Thoracic aorta (tissue), 1 donor: Measurements from ENCODE around the genes ICE1 and ADCY2.

- RAMPAGE, long total RNA = no peak
These were observed 70.6 kb upstream of the LPCAT1 start for GRCh38 chr5:1594121-1595089.

DNA sequence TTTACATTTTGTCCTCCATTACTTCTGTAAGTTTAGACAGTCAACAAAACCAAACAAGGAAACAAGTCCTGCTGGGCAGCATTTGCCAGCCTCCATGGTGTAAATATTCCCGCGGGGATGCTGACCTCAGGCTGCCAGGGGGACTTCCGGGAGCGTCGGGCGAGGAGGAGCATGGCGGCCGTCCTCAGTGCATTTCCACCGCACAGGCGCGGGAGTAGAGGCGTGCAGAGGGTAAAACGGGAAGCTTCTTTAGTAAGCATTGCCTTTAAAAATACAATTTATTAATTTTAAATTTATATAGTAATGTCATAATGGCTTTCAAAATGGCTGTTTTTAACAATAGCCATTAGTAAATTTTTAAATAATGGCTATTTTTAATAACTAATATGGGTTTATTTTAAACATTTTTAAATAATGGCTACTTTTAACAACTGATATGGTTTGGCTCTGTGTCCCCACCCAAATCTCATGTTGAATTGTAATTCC, 385.3 kb upstream of the IRX4 start:
- RAMPAGE, long total RNA = no peak

GRCh38 chr5:3535711-3536424, 59.8 kb upstream of the IRX1 start:
- RAMPAGE, long total RNA = no peak

- RAMPAGE, long total RNA = no peak
These were observed 374.4 kb upstream of the ADAMTS16 start for GRCh38 chr5:4765759-4766122.

DNA sequence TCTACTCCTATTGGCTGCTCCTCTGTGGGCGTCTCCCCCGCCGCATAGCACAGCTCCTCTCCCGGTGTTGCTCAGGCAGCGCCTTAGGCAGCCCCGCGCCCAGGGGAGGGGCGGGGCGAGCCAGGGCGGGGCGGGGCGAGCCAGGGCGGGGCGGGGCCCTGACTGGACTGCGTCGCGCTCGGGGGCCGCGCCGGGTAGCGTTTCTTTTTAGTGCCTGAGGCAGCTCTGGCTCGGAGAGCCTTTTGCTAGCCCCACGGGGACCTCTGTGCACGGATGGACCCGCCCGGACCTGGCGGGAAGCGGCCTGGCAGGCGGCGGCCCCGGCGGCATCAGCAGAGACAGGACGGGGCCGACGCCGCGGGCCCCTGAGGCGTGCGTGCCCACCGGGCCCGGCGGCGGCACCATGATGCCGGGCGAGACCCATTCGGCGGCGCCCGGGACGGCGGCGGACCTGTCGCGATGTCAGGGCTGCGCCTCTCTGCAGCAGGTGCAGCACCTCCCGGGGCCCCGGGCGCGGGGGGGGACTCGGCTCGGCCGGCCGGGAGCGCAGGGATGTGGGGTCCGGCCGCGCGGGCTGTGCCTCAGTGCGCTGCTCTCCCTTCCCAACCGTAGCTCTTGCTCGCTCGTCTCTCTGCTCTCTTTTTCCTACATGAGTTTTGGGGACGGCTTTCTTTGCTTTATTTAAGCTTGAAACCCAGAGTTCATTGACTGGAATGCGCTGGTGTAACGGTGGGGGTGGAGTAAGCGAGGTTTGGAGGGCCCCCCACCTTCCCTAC, at the start of gene ICE1:
Gene ICE1 (plus strand): TSS at position 165 of the 776 bp plus-strand sequence.
- RAMPAGE, long total RNA = no peak

DNA sequence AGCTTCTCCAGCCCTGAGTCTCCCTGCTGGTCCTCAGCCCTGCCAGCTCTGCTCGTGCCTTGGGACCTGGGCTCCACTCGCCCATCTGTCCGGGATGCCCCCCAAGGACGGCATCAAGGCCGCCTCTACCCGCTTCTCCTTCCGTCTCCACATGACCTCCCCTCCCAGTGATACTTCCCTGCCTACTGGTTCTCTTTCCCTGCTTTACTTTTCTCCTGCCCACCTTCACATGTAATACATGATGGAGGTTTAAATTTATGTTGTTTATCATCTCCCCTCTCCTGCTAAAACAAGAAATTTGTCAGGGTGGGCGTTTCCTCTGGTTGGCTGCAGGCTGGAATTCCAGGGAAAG, 110.3 kb downstream of the ICE1 start:
- RAMPAGE, long total RNA = no peak

GRCh38 chr5:5658220-5658598, 235.7 kb downstream of the ICE1 start:
- RAMPAGE, long total RNA = no peak

- RAMPAGE, long total RNA = no peak
These were observed 45.6 kb downstream of the MED10 start for GRCh38 chr5:6332738-6333165.

DNA sequence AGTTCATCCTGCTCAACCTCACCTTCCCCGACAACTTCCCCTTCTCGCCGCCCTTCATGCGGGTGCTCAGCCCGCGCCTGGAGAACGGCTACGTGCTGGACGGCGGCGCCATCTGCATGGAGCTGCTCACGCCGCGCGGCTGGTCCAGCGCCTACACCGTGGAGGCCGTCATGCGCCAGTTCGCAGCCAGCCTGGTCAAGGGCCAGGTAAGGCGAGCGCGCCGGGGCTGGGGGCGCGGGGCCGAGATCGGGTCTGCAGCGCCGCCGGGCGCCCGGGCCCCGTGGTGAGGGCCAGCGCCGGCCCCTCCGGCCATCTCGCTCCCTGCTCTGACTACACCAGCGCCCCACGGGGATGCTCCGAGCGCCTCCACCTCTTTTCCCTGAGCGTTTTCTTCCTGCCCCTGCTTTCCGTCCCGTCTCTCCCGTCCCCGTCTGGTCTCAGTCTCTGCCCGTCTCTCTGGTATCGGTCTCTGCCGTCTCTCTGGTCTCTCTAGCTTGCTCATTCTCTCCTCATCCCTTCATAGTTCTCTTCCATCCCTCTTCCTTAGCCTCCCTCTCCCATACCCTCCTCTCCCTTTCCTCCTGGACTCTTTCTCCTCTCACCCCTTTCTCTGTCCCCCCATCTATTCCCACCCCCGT, 502 bp downstream of the UBE2QL1 start:
- RAMPAGE, long total RNA = no peak

GRCh38 chr5:6491454-6491943, 42.8 kb downstream of the UBE2QL1 start:
- RAMPAGE, long total RNA = no peak

DNA sequence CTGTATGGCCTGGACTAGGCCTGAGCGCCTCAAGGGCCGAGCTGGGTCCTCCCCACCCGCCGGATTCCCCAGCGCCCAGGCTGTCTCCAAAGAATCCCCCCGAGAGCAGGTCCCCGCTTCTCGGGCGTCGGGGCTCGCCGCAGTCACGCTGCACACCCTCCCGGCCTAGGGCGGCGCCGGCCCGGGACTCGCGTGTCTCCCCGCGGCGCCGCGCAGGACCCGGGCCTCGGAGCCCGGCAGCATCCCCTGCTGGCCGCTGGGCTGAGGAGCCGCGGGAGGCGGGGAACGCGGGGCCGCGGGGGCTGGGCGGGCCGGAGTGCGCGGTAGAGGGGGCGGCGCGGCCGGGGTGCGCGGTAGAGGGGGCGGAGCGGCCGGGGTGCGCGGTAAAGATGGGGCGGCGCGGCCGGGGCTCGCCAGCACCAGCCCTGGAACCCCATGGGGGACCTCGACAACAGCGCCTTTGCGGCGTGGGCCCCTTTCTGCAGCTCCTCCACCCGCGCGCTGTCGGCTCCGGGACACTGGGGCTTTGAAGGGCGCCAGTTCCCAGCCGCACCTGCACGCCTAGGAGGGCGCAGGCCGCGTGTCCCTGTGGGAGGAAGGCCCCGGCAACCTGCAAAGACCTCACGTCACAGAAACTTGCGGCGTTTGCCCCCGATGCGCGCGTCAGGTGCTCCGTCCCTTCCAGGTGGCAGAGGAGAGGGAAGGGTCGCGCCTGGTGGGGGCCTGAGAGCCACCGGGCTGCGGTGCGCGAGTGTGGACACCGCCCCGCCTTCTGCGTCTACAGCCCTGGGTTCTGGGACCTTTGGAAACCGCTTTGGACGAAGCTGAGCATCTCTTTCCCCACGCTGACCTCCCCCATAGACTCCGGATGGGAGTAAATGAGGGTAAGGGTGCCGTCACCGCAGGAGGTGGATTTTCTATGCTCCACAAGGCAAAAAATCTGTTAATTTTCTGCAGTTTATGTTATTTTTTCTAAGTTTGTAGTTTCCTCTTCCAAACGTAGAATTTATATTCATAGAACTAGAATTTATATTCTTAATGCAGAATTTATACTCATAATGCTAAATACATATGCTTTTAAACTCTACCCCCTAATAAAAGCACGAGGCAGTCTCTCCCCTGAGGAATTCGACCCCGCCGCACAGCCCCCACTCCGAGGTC, 49.5 kb downstream of the NSUN2 start:
- RAMPAGE, long total RNA = no peak

DNA sequence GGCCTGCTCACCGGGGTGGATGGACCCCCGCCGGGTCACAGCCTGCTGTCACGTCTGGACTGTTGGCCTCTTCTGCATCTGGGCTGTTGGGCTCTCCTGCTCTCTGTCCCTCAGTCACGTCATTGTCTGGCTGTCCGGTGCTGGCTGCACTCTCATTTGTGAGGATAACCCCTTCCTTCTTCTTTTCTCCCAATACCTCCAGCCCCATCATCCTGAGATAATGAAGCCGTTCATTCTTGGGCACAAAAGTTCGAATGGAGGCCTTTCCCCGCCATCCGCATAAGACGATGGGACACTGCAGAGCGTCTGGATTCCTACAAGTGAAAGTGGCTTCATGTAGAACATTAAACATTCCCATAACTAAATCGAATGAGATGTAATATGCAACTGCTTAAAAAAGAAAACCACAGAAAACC, 32.9 kb downstream of the NSUN2 start:
- RAMPAGE, long total RNA = no peak

DNA sequence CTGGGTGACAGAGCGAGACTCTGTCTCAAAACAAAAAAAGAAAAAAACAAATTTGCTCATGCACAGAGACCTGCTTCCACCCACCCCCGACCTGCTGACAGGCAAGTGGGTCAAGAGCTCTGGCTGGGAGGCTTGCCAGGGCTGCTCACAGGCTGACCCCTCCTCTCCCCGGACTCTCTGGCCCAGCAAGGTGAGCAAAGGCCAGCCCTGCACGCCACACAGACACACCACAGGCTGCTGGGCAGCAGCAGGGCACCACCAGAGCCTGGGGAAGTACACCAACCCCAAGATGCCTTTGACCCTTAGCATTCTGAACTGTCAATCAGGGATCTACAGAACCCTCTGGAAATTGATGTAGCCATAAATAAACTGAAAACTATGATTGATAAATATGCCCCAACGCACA, 29.2 kb downstream of the NSUN2 start:
- RAMPAGE, long total RNA = no peak

GRCh38 chr5:6660745-6661130, 27.5 kb downstream of the SRD5A1 start:
- RAMPAGE, long total RNA = no peak

- RAMPAGE, long total RNA = no peak
These were observed 39.0 kb upstream of the TENT4A start for GRCh38 chr5:6674162-6674630.

GRCh38 chr5:6704193-6705105, 8.8 kb upstream of the TENT4A start:
- RAMPAGE, long total RNA = no peak

DNA sequence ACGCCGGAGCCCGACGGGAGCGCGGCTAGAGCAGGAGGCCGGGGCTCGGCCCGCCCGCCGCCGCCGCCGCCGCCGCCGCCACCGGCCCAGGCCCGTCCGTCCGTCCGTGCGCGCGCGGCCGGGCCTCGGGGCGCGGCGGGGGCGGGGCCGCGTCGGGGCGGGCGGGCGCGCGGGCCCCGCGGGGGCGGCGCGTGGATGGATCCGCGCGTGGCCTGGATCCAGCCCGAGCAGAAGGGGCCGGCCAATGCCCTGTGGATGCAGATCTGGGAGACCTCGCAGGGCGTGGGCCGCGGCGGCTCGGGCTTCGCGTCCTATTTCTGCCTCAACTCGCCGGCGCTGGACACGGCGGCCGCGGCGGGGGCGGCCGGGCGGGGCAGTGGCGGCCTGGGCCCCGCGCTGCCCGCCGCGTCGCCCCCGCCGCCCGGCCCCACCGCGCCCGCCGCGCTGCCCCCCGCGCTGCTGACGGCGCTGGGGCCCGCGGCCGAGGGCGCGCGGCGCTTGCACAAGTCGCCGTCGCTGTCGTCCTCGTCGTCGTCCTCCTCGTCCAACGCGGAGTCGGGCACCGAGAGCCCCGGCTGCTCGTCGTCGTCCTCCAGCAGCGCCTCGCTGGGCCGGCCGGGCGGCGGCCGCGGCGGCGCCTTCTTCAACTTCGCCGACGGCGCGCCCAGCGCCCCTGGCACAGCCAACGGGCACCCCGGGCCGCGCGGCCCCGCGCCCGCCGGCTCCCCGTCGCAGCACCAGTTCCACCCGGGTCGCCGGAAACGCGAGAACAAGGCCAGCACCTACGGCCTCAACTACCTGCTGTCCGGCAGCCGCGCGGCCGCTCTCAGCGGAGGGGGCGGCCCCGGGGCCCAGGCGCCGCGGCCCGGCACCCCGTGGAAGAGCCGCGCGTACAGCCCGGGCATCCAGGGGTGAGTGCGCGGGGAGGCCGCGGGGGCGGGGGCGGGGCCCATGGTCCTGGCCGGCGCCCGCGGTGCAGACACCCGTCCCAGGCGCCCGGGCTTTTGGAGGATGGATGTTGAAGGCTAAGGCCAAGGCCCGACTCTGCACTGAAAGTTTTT, 887 bp downstream of the TENT4A start:
- RAMPAGE, long total RNA = no peak

DNA sequence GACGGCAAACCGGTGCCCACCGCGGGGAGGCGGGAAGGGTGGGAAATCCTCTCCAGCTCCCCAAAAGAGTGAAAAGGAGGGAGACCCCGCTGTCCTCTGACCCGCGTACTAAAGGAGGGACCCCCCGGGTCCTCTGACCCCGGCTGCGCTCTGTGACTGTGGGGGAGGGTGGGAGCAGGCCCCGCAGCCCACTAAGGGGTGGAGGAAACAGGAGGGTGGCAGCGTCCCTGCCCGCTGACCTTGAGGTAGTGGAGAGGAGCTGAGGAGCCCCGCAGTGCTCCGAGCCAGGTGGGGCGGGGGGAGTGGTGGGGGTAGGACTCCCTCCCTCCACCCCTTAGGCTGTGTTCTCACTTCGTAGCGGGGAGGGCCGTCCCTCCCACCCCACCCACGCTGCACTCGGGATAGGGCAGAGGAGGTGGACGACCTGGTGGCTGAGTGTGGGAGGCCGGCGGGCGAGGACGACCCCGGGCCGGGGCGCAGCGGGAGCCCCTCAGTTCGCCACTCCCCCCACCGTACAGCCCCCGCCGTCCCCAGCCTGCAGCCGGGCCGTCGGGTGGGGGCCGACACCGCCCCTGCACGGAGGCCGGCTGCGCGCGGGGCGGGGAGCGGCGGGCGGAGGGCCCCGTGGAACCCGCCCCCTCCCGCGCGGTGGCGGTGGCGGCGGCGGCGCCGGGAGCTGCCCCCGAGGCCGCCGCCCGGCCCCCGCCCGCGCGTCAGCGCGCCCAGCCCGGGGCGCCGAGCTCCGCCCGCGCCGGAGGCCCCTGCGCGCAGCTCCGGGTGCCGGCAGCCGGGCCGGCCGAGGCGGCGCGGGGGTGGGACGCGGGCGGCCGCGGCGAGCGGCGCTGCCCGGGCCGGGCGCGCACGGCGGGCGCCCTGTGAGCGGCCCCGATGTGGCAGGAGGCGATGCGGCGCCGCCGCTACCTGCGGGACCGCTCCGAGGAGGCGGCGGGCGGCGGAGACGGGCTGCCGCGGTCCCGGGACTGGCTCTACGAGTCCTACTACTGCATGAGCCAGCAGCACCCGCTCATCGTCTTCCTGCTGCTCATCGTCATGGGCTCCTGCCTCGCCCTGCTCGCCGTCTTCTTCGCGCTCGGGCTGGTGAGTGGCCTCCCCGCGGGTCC, at the start of gene ADCY2:
Gene ADCY2 (plus strand): TSS at position 730 of the 1,121 bp plus-strand sequence.
- RAMPAGE, long total RNA = no peak

- RAMPAGE, long total RNA = no peak
These were observed 187.8 kb downstream of the CFAP90 start for GRCh38 chr5:7663183-7663485.

DNA sequence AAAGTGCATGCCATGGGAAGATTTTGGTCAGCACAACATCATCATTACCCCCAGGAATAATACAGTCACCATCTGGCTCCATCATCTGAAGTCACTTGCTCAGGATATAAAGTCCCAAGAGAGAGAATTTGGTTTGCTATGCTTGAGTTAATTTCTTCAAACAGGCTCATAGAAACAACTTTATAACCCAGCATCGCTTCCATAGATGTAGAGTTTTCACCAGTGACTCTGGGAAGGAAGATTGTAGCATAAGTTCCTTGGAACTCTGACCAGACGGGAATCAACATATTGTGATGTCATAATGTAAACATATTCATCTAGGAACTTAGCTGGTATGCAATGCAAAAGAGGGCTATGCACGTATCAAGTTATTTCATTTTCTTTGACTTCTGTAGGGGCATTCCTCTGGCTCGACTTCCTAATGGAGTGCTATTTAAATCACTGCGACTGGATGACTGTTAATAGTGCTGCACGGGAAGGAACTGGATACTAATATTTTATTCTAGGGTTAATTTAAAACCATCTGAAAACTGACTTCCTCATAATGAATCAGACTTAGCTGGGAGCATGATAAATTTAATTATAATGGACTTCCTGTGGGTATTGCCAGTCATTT, 145.2 kb downstream of the MTRR start:
- RAMPAGE, long total RNA = no peak